ENCODE results near the genes NMD3 and OTOL1.

- PRO-cap, 2 experiments, result no peak in any of the 2 experiments
Measured at GRCh38 chr3:160507739-160508415, 57.5 kb downstream of the KPNA4 start.

- PRO-cap, 2 experiments, result peak in 1 of 2 experiments; most common minus-strand start chr3:160622898 (in 1)
Measured at GRCh38 chr3:160622523-160623150, 54.3 kb upstream of the ARL14 start.

GRCh38 chr3:160671271-160671586 lies 5.7 kb upstream of the ARL14 start:
- PRO-cap, 2 experiments, result no peak in any of the 2 experiments

DNA sequence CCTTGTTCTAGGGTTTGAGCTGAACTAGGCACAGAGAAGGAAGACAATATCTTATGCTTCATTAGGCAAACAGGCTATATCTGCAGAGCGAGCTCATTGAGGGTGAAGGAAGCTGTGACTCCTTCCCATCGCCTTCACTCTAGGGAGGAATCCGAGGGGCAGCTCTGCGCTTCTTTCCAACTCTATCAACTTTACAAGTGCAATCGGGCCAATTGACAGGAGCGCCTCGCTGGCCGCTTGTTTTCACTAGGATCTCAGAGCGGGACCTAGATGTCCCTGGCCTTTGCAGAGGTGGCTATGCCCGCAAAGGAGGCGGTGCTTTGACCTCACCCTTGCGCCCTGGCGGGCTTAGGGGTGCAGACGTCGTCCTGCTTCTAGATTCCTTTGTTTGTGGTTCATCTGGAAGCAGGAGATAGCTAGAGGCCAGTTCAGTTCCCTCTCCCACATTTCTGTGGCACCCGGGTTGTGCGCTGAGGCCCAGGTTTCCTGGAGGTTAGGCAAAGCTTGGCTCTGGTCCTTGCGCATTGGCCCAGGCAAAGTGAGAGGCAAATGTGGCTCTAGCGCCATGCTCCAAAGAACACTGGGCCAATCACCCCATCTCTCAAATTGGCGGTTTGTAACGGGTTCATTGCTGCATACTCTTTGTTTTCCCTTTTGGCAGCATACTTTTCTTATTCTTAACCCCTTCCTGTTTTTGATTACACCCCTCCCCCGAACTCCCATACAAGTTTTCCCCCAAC lies 1.2 kb downstream of the PPM1L start:
- PRO-cap, 2 experiments, result no peak in any of the 2 experiments

- PRO-cap, 2 experiments, result no peak in any of the 2 experiments
Measured at GRCh38 chr3:160995460-160996255, 109.5 kb downstream of the B3GALNT1 start.

- PRO-cap, 2 experiments, result peak in 2 of 2 experiments; most common plus-strand start chr3:161221315 (in 2); most common minus-strand start chr3:161221207 (in 2)
Measured at GRCh38 chr3:161220913-161221814, at the start of gene NMD3. NMD3 (plus strand) TSS chr3:161221311.

- PRO-cap, 2 experiments, result no peak in any of the 2 experiments
Measured at GRCh38 chr3:161496561-161496960, at the start of gene OTOL1. OTOL1 (plus strand) TSS chr3:161496808.

DNA sequence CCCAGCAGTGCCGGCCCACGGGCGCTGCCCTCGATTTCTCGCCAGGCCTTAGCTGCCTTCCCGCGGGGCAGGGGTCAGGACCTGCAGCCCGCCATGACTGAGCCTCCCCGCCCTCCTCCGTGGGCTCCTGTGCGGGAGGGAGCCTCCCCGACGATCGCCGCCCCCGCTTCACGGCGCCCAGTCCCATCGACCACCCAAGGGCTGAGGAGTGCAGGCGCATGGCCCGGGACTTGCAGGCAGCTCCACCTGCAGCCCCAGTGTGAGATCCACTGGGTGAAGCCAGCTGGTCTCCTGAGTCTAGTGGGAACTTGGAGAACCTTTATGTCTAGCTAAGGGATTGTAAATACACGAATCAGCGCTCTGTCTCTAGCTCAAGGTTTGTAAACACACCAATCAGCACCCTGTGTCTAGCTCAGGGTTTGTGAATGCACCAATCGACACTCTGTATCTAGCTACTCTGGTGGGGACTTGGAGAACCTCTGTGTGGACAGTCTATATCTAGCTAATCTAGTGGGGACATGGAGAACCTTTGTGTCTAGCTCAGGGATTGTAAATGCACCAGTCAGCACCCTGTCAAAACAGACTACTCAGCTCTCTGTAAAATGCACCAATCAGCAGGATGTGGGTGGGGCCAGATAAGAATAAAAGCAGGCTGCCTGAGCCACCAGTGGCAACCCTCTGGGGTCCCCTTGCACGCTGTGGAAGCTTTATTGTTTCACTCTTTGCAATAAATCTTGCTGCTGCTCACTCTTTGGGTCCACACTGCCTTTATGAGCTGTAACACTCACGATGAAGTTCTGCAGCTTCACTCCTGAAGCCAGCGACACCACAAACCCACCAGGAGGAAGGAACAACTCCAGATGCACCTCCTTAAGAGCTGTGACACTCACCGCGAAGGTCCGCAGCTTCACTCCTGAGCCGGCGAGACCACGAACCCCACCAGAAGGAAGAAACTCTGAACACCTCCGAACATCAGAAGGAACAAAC lies 1578.8 kb downstream of the SI start:
- PRO-cap, 2 experiments, result no peak in any of the 2 experiments

DNA sequence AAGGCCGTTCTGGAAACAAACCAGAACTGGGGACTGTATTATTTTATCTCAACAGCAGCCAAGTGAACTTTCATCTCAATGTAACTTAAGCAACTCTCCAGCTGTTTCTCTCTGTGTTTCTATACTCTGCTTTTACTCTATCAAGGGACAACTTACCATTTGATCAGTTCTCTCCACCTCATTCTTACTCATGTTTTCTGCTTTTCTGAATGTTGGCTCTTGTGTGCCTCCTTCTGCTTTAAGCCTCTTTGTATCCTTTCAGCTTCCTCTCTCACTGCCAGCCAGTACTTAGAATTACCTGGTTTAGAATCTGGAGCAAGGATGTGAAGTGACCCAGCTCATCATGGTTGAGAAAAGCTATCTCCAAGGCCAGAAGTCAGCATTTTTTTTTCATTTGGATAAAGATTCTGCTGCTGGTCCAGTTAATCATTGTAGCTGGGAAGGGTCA lies 16.1 kb upstream of the WDR49 start:
- PRO-cap, 2 experiments, result no peak in any of the 2 experiments

- PRO-cap, 2 experiments, result no peak in any of the 2 experiments
Measured at GRCh38 chr3:167723669-167724451, 10.8 kb downstream of the PDCD10 start.

GRCh38 chr3:167864735-167865133 lies 129.2 kb downstream of the SERPINI1 start:
- PRO-cap, 2 experiments, result no peak in any of the 2 experiments

GRCh38 chr3:167992566-167992927 lies 103.2 kb downstream of the GOLIM4 start:
- PRO-cap, 2 experiments, result no peak in any of the 2 experiments

DNA sequence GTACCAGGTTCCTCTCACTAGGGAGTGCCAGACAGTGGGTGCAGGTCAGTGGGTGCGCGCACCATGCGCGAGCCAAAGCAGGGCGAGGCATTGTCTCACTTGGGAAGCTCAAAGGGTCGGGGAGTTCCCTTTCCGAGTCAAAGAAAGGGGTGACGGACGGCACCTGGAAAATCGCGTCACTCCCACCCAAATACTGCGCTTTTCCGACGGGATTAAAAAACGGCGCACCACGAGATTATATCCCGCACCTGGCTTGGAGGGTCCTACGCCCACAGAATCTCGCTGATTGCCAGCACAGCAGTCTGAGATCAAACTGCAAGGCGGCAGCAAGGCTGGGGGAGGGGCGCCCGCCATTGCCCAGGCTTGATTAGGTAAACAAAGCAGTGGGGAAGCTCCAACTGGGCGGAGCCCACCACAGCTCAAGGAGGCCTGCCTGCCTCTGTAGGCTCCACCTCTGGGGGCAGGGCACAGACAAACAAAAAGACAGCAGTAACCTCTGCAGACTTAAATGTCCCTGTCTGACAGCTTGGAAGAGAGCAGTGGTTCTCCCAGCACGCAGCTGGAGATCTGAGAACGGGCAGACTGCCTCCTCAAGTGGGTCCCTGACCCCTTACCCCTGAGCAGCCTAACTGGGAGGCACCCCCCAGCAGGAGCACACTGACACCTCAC lies 84.5 kb downstream of the GOLIM4 start:
- PRO-cap, 2 experiments, result no peak in any of the 2 experiments

GRCh38 chr3:168091833-168092639 lies 3.7 kb downstream of the GOLIM4 start:
- PRO-cap, 2 experiments, result no peak in any of the 2 experiments

GRCh38 chr3:168165409-168165947 lies 69.8 kb upstream of the GOLIM4 start:
- PRO-cap, 2 experiments, result no peak in any of the 2 experiments

DNA sequence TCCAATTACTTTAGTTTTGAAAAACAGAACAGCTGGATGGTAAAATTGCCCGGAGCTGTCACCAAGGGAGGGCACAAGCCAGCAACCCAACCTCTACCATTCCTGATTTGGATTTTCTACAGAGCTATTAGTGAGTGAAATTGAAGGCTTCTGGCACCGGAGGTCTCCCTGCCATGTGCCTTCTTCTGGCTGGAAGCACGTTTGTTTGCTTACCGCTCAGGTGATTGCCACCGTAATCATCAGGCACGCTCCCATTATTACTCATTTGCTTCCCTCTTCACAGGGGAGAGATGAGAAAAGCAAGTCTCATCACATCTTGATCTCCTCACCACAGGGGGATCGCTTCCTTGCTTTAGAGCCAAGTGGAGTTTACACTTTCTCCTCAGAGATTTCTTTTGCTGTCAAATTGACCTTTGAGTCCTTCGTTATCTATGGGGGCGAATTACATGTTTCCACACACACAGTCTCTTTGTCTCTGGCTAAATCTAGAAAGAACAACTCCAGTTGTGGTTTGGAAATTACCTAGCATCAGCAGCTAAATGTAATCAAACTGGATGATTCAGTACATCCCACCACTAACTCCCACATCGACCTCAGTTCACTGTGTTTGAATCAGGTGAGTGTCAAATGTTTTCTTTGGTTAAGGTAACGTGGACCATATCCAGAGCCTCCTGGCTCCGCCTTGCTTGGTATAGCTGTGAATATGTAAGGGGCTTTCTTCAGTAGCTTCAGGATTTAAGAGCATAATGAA lies 421.8 kb upstream of the GOLIM4 start:
- PRO-cap, 2 experiments, result no peak in any of the 2 experiments

DNA sequence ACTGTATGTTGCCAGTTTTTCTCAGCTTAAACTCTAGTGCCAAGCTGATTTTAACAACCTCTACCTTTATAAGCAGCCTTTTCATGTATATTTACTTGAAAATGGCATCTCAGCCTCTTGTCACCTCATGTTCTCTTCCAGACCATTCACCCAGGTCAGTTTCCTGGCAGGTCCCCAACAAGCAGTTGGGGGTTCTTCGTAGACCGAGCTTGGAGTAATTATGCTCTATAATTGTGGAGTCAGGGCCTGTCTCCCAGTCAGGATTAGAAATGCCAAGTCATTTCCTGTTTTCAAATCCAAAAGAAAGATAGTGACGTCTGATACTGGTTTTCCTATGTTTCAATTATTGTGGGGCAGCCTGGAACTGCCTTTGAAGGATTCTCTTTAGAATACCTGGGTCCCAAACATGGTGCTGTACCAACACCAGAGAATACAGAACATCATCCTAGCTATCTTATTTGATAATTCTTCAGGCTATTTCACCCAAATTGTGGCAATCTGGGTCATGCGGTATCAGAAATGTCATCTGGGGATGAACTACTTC lies 430.6 kb downstream of the MECOM start:
- PRO-cap, 2 experiments, result no peak in any of the 2 experiments

GRCh38 chr3:169324699-169325197 lies 338.8 kb downstream of the MECOM start:
- PRO-cap, 2 experiments, result no peak in any of the 2 experiments

DNA sequence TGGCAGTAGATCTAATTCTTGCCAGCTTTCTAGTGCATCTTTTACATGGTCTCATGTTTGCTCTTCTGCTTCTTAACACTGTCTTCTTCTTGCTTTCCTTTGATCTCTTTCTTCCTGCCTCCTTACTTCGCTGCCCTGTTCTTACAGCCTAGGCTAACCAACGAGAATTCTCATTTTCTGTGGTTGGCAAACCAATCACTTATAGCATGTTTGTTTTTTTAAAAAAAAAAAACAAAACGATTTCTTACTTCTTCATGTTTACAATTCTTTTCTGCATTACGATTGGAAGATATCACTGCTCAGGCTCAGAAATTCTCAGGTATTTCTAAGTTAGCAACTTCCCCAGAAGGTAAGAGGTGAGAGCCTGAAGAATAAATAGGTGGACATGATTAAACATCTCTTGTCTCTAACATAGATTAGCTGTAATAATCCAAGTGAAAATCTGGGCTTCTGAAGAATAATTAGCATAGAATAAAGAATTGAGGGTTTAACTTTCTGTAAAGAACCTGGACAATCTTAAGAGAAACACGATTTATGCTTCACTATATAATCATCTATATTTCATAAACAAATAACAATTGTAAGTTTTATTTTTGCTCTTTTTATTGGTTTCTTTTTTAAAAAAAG lies 241.9 kb downstream of the MECOM start:
- PRO-cap, 2 experiments, result no peak in any of the 2 experiments

DNA sequence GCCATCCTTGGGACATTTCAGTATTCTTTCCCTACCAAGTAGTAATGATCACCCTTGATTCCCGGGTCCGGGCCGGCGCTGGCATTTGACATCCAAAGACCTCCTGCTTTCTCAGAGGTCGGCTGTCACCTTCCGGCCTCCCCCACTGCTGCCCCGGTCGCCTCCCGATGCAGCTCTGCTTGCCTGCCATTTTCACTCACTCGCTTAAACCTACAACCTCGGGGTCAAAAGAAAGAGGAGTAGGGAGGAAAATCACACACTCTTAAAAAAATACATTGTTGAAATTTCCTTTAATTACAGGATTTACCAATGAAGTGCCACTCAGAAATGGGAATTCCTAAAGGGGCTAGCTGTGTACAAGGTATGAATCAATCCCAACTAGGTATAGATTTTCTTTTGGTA lies 745 bp upstream of the MECOM start:
- PRO-cap, 2 experiments, result no peak in any of the 2 experiments